Subcutaneous preadipocyte (primary cell): ENCODE measurements around the gene RBM28.

DNA sequence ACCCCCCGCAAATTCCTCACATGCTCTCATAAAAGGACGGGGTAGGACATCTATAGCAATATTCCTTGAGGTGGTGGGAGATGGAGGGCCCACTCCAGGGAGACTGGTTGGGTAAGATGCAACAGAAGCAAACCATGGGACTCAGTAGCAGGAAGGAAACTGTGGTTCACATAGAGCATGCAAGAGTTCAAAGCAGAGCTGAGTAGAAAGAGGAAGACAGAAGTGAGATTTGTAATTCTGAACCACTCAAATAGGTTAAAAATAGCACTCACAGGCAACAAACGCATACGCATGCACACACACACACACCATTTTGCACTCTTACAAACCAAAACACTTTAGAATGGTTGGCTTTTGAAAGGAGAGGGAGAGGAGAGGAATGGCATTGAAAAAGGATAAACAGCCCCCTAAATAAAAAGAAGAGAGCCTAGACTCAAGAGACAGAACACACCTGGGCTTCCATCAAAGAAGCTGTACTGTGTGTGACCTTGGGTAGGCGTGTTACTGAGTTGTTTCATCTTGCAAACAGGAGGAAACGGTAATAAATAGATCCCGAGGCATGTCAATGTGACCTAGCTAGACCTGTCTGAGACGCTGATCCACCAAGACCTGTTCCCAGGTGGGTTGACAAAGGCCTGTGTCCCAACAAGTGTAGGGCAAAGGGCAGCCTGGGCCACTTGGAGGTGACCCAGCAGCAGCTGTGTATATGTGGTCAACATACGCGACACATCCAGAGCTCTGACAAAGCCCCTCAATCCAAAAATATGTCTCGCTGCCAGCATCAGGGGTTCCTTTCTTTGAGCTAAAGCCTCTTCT is 77.7 kb upstream of the LRRC4 start:
- CAGE, long polyA plus RNA = no peak

DNA sequence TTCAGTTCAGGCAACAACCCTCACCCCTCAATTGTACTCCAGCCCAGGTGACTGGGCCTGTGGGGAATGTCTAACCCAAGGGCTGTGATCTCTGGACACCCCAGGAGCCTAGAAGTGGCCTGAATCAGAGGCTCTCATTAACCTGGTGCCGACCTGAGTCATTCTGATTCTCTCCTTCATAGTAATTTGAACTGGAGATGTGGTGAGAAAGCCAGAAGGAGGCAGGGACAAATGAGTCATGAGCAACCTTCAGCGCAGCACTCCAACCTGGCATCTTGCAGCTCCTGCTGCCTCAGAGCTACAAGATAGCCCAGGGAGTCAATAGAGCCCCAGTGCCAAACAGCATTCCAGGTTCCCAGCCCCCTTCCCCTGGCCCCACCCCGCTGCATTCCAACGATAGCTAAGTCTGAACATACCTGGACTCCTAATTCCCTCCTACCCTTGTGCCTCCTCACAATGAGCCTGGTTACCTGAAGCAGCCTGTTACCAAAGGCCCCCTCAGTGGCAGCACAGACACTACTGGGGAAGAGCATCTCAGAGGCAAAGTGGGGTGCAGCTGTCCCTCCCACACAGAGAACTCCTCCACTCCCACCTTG is 77.0 kb upstream of the LEP start:
- CAGE, long polyA plus RNA = no peak

DNA sequence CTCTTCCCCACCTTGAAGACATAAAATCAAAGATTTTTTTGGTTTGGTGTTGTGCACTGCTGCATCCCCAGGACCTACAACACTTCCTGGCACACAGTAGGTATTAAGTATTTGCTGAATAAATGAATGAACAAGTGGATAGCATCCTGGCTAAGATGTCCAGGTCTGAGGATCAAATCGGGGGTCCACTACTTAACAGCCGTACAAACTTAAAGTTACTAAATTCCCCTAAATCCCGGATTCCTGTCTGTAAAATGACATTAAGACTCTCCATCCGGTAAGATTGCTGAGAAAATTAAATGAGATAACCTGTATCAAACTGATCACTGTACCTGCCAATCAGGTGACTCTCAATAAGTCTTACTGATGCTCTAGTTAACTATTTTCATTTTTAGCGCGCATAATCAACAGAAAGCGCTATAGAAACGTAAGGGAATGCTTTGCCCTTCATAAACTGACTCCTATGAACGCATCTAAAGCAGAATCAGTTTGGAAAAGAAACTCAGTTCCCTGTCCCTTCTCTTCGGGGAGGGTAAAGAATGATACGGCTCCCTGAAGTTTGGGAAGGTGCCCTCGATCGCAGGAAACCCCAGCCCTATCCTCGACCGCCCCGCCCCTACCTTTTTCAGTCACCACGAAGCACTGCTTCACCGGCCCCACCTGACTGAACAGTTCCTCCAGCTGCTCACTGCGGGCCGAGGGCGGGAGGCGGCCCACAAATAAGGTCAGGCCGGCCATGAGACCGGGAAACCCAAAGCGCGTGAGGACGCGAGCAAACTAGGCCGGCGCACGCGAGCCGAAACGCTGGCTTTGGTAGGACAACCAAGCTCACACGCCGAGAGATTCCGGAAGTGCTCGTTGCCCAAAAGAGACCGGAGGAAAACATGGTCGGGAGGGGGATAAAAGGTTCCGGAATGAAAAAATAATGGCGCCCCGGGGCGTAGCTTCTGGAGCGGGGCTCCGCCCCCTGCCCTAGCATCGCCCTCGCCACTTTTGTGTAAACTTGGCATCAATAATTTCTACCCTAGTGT is at the start of gene RBM28:
Gene RBM28, minus strand, starts transcription at position 853 of the 1,031 bp plus-strand sequence.
- CAGE, long polyA plus RNA = no peak

DNA sequence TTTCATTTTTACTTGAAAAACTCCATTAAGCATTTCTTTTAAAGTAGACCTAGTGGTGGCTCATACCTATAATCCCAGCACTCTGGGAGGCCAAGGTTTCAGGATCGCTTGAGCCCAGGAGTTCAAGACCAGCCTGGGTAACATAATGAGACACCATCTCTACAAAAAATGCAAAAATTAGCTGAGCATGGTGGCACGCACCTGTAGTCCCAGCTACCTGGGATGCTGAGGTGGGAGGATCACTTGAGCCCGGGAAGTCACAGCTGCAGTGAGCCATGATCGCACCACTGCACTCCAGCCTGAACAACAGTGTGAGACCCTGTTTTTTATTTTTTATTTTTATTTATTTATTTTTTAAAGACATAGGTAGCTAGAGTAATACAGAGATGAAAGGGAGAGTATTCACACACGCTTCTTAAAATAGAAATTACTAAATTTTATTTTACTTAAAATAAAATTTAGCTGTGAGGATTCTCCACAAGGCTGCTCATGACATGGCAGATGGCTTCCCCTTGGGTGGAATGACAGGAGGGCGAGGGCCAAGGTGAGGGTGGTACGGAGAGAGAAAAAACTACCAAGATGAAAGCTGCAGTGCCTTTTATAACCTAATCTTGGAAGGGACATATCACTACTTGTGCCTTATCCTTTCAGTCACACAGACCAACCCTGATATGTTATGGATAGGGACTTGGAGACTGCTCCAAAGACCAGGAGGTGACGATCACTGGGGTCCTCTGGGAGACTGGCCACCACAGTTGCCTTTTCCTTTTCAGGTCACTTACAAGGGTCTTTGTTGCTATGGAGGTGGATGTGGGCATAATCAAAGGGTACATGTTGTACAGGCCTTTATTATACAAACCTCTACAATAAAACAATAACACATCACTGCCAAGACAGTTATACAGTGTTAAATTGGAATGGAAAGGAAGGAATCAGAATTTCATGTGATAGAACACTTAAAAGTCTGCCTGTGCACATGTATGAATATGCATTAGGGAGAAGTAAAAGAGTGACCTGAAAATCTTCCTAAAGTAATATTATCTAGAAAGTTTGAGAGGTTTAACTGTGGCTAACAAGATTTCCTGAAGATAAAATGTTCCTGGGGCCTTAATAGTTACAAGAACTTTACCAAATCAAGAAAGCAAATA is 12.3 kb upstream of the GARIN1A start:
- CAGE, long polyA plus RNA = no peak

GRCh38 chr7:128754110-128754821 is 15.1 kb downstream of the CALU start:
- CAGE, long polyA plus RNA = no peak

GRCh38 chr7:128841788-128842493 is 11.7 kb downstream of the FLNC start:
- CAGE, long polyA plus RNA = no peak

DNA sequence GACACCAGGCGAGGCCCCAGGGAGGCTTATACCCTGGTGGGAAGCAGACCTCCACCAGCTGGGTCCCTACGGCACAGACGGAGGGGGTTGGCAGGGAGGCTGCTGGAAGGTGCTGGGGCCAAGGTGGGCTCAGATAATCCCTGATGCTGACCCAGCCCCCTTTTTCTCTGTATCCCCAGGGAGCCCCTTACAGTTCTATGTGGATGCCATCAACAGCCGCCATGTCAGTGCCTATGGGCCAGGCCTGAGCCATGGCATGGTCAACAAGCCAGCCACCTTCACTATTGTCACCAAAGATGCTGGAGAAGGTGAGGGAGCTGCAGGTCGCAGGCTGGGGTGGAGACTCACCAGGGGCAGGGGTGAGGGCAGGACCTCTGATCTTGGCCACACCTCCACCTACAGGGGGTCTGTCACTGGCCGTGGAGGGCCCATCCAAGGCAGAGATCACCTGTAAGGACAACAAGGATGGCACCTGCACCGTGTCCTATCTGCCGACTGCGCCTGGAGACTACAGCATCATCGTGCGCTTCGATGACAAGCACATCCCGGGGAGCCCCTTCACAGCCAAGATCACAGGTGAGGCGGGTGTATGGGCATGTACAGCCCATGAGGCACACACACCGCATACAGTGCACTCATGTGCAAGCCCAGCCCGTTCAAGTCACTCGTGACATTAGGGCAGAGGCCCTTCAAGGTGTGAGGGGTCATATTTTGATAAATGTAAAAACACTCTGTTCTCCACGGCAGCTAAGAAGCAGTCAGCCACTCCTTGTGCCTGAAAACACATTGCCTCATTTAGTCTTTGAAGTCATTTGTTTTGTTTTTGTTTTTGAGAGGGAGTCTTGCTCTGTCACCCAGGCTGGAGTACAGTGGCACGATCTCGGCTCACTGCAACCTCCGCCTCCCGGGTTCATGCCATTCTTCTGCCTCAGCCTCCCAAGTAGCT is 11.3 kb upstream of the ATP6V1F start:
- CAGE, long polyA plus RNA = no peak

GRCh38 chr7:128853260-128854045 is 9.2 kb upstream of the ATP6V1F start:
- CAGE, long polyA plus RNA = no peak

DNA sequence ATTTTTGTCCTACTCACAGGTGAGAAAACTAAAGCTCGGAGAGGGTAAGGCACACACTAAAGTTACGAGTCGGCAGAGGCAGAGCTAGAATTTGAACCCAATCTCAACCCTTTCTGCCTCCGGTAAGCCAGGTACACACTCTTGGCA is 603 bp downstream of the ATP6V1F start:
- CAGE, long polyA plus RNA = no peak

GRCh38 chr7:129000749-129001397 is 54.0 kb downstream of the TNPO3 start:
- CAGE, long polyA plus RNA = no peak

DNA sequence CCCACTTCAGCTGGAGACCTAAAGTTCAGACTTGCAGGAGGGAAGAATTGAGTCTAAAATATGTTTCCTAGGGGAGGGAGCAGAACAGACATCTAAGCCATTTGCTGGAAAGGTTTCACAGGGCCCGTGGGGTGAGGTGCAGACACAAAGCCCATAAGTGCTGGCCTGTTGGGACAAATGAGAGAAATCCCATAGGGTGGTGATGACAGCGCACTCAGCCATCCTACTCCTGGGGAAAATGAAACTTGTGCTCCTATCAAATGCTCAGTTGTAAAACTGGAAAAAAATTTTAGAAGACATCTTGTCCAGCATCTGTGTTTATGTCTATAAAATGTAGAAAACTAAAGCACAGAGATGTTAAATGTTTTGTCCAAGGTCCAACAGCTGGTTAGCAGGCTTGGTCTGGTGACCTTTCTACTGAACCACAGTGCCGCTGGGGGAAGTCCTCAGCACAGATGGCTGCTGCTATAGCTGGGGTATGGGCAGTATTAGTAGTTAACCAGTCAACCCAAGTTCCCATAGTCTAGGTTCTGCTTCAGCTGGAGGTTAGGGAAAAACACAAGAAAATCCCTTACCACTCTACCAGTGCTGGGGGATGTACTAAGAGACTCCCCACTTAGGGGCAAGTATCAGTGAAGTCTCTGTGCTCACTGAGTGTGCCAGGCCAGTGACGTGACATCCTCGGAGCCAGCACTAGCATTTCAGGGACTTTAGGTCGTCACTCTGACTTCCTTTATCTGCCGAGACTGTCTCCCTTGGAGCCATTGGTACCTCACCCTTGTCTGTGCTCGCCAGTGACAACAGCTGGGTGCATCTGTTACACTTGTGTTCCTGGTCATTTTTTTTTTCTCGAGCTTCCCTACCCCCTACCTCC is 1.8 kb downstream of the TSPAN33 start:
- CAGE, long polyA plus RNA = no peak

DNA sequence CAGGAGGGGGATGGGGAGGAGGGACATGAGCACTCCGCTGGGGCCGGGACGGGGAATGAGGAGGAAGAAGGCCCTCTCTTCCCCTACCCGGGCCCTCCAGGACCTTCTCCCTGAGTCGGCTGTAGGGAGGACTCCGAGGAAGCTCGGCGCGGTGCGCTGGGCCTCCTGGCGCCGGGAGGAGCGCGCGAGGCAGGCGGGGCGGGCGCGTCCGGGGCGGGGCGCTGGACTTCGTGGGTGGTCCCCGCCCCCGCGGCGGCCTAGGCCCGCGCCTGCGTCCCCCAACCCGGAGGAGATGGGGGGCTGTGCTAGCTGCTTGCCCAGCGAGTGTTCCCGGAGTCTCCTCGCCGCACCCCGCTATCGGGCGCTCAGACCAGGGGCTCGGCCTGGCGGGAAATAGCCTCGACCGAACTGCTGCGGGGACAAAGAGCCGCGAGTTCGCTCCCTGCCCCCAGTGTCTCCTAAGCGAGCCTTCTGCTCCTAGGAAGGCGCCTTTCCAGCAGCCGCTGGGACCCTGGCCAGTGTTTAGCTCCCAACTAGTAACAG is 19.2 kb upstream of the SMO start:
- CAGE, long polyA plus RNA = no peak

DNA sequence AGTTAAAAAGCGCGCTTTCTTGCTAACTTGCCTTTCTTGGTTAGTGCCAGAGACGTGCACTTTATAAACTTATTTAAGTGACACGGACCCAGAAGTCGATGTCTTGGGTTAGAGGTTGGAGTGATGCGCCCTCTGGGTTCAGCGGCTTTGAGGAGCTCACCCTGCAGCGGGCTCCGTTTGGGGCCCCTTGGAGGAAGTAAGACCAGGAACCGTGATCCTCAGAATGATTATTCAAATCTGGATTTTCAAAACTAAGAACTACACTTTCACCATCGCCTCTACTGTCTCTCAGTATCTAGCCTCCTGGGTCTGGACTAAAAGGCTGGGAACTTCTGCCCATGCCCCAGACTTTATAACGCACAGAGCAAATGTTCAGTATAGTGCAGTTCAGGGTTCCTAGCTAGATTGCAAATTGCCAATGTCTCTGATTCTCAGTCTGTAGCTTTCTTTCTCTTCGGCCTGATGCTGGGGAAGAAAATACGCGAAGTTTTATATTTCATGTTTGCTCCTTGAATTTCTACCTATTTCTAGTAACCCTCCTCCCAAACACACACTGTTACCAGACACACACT is 18.6 kb upstream of the SMO start:
- CAGE, long polyA plus RNA = no peak

DNA sequence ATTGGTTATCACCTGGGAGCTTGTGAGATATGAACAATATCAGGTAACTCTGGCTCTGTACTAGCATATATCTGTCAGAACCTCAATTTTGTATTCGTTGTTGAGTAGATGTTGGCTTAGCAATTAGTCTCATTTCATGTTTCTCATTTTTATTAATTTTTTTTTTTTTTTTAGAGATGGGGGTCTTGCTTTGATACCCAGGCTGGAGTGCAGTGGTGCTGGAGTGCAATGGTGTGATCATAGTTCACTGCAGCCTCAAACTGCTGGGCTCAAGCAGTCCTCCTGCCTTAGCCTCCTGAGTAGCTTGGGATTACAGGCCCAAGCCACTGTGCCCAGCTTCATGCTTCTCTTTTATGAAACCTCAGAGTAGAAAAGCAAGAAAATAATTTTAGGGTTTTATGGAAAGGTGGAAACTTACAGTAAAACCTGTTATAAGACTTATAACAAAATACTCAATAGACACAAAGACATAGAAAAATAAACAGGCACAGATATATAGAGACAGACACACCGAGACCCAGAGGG is 14.5 kb downstream of the AHCYL2 start:
- CAGE, long polyA plus RNA = no peak

DNA sequence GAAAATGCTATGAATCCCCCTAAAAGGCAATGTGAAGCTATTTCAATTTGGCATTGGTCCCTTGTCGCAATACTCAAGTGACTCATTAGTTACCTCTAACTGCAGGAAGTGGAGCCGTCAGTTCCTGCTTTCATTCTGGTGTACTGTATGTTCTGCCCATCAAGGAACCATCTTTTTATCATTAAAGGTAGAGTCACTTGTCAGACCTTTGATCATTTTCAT is 56.9 kb upstream of the STRIP2 start:
- CAGE, long polyA plus RNA = no peak

GRCh38 chr7:129388648-129389612 is 45.3 kb upstream of the STRIP2 start:
- CAGE, long polyA plus RNA = no peak

GRCh38 chr7:129417712-129418212 is 16.5 kb upstream of the STRIP2 start:
- CAGE, long polyA plus RNA = no peak

GRCh38 chr7:129731026-129731584 is 119.6 kb downstream of the NRF1 start:
- CAGE, long polyA plus RNA = no peak

DNA sequence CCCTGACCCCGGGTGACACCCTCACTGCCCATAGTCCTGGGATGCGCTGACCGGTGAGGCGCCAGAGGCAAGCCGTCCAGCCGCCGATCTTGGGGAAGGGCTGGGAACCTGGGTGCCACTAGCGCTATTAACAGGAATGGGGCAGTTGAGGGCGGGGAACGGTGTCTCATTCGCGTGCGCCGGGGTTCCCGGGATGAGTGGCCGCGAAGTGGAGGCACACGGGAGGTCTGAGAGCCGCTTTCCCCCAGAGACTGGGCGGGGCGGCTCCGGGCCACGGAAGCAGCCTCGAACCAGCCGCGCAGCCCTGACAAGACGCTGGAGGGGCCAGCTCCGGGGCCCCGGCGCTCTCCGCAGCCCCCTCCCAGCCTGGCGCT is 167.5 kb downstream of the NRF1 start:
- CAGE, long polyA plus RNA = no peak

GRCh38 chr7:129780743-129781265 is 169.3 kb downstream of the NRF1 start:
- CAGE, long polyA plus RNA = no peak